Myometrial cell (primary cell): ENCODE measurements around a stretch of chr19.

DNA sequence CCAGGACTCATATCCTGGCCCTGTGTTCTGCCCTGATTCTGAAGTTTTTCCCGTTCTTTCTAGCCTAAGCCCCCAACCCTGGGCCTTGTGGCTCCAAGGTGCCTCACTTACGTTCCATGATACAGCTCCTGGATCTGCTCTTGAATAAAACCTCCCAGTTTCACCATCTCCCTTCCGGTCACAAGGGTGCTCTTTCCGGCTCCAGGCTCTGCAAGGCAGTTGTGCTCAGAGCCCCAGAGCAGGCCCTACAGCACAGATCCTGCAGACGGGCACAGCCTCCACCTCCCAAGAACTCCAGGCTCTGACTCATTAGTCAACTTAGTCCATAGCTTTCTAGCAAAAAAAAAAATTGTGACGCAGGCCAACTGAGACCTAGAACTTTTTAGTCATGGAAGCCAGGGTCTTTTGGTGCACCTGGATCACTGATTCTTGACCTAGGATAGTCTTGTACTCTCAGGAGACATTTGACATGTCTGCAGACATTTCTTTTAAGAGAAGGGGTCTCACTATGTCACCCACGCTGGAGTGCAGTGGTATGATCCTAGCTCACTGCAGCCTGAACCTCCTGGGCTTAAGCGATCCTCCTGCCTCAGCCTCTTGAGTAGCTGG lies 34.0 kb upstream of the SLC7A10 start:
- RAMPAGE, long total RNA = no peak

DNA sequence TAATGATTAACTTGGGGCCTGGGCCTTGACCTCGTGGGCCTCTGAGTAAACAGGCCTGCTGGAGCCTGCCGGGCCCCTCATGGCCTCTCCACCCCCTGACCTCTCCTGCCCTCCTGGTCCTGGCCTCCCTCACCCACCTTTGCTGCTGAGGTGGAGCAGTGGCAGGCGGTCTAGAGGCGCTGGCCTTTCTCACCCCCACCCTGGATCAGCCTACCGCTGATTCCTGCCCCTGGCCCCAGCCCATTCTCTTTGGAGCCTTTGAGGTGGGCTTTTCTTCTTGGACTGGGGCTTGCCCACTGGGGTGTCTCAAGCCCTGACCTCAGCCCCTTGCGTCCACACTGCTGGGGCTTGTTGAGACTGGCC lies 26.2 kb downstream of the CEBPA start:
- RAMPAGE, long total RNA = no peak

DNA sequence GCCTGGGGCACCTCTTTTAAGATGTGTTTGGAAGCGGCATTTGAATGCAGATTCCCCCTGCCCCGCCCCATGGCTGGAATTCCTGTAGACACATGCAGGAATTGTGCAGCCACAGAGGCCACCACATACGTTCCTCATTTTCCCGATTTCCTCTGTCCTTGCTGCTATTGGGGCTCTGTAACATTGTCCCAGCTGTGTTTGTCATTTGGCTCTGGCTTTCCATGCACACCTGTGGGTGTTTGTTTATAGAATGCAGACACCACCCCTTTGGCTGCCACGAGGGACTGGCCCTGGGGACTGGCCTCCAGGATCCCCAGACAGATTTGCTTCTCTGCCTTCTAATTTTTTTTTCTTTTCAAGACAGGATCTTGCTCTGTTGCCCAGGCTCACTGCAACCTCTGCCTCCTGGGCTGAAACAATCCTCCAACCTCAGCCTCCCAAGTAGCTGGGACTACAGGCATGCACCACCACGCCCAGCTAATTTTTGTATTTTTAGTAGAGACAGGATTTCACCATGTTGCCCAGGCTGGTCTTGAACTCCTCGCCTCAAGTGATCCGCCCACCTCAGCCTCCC lies 16.2 kb downstream of the CEBPA start:
- RAMPAGE, long total RNA = no peak

DNA sequence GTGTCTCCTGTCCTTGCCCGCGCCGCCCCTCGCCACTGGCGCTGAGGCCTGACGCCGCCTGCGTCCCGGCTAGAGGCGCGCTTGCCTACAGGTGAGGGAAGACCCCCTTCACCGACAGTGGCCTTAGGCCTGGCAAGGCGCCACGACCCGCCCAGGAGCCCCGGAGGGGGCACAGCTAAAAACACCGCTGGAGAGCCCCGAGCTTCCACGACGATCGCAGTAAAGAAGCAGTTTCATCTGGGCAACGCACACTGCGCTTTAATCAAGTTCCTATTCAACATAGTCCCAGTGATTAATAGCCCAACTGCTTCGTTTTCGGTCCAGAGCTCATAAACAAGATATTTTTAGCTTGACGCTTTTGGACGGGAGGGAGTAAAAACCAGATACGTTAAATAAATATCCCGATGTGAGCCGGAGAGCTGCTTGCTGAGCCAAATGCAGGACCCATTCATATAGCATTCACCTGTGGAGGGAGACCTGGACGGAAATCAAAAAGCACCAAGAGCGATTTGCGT lies 1.5 kb upstream of the CEBPA start:
- RAMPAGE, long total RNA = no peak

DNA sequence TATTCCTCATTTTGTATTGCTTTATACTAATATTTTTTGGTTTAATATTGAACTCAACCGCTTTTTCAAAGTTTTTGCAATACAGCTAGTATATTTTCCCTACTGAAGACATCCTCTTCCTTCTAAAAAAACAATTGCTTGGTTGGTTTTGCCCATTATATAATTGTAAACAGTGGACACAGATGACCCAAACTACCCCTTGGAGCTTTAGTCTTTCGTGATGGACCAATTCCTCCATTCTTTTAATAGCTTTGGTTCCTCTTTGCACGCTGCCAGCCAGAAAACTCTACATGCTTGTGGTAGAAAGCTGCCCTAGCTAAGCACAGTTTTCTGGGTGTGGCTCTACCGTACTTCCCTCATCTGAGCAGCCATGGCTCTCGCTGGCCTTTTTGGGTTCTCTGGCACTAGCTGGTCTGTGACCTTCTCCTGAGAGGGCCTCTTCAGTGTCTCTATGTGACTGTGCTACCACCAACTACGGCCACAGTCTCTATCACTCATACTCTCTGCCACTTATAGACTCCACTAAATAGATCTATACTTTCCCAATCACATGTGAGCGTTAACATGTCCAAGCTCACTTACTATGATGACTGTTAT lies 29.9 kb upstream of the CEBPA start:
- RAMPAGE, long total RNA = no peak

GRCh38 chr19:33374943-33375546 lies 1.5 kb downstream of the CEBPG start:
- RAMPAGE, long total RNA = no peak

DNA sequence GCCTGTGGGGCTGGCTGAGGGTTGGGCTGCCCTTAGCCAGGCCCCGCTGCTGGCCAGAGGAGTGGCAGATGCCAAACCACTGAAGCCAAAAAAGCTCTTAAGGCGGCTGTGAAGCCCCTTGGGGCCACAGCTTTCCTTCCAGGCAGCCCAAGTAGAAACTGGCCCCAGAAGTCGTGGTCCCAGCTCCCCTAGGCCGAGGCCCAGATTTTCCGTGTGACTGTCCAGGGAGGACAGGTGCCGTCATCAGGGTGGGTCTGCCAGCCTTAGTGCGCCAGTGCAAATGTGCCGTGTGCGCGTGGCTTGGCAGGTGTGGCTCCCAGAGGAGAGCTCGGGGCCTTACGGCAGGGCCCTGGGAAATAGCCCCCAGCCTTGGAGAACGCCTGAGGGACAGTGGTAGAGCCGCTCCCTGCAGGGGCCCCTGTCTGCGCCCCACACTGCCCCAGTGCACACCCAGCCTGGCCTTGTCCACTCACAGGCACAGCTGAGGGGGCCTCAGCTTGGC lies 14.9 kb downstream of the CEBPG start:
- RAMPAGE, long total RNA = no peak

DNA sequence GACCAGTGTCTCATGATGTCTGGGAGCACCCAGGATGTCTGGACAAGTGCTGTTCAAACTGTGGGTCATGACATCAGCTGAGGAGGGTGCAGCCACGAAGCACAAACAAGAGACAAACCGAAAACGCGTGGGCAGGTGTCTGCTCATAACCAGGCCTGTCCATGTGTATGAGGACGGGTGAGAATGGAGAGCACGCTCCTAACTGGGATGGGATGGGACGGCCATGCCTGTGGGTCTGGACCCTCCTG lies 32.6 kb downstream of the CEBPG start:
- RAMPAGE, long total RNA = no peak

- RAMPAGE, long total RNA = no peak
Observed at GRCh38 chr19:33414381-33414670, 40.8 kb downstream of the CEBPG start.

- RAMPAGE, long total RNA = no peak
Observed at GRCh38 chr19:33622426-33623316, 918 bp downstream of the CHST8 start.

- RAMPAGE, long total RNA = no peak
Observed at GRCh38 chr19:33821157-33821513, 24.5 kb downstream of the KCTD15 start.

- RAMPAGE, long total RNA = no peak
Observed at GRCh38 chr19:34265148-34265856, 10.9 kb downstream of the GARRE1 start.

DNA sequence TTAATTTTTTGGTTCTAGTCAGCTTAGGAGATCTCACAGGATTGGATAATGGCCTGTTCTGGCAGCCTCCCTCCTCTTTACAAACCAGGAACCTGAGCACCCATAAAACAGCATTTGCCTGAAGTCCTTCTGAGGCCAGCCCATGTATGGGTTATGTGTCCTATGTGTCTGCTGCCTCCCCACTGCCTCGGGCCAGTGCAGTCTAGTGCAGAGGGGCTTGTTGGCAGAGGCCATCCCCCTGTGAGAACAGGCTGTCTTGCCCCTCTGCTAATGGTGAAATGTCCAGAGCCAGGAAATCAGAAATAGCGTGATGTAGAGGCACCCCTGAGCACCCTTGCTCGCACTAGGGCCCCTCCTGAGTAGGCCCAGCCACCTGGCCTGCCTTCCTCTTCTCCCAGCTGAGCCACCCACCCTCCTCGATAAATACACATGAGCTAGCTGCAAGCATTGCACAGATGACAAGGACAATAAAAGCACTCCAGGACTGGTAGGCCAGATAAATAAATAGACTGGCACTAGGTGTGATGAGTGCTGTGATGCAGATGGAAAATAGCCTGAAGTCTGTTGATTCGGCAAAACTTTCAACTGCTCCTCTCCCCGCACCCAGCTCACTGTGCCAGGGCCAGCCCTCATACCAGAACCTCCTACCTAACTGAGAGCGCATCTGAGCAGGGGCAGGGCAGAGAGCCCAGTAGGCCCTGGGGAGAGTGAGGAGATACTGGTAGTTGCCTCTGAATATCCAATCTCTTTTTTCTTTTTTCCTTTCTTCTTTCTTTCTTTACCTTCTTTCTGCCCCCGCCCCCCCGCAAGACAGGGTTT lies 54.6 kb upstream of the GPI start:
- RAMPAGE, long total RNA = no peak

DNA sequence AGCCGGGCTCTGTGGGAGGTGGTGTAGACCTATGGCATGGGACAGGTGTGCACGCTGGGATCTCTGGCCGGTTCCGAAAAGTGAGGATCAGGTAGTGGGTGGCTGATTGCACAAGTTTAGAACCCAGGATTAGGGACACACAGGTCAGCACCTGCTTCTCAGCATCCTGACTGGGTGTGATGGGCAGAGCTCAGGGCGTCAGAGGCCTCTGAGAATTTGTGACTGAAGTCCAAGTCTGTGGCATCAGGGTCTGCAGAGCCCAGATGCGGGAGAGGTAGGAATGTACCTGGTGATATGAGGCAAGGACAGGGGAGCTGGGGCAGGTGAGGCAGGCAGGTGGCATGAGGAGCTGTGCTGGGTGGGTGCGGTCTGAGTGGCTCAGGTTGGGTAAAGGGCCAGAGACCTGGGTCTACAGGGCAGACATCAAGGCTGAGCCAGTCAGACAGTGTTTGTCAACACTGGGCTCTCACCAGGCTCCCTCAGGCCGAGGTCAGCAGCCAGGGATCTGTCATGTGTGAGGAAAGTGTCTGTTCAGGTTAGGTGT lies 18.5 kb downstream of the GPI start:
- RAMPAGE, long total RNA = no peak

DNA sequence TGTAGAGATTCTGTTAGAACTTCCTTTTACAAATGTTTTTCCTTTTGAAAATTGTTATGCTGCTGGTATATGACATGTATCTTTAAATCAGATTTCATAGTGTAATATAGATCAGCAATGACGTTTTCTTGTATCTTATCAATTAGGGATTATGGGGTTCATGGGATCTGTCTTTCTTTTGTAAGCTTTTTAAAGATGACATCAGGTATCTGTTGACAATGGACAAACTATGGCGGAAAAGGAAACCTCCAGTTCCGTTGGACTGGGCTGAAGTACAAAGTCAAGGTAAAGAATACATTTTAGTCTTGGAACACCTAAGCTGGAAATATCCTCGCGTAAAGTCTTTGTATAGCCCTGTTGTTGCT lies 21.9 kb downstream of the UBA2 start:
- RAMPAGE, long total RNA = no peak

DNA sequence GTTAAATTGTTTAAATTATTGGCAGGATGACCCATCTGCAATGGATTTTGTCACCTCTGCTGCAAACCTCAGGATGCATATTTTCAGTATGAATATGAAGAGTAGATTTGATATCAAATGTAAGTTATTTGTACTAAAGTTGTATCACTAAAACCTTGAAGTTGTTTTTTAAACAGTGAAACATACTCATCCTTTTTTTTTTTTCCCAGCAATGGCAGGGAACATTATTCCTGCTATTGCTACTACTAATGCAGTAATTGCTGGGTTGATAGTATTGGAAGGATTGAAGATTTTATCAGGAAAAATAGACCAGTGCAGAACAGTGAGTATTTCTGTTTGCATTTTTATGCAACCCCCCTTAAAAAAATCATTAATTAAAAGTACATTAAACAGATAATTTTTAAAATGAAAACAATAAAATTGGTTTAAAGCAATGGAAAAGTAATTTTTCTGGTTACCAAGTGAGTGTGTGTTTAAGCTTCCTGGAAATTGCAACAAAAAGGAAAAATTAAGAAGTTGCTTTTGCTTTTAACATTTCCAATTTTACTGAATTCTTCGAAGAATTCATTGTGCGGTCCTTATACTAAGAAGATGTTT lies 26.2 kb downstream of the UBA2 start:
- RAMPAGE, long total RNA = no peak

DNA sequence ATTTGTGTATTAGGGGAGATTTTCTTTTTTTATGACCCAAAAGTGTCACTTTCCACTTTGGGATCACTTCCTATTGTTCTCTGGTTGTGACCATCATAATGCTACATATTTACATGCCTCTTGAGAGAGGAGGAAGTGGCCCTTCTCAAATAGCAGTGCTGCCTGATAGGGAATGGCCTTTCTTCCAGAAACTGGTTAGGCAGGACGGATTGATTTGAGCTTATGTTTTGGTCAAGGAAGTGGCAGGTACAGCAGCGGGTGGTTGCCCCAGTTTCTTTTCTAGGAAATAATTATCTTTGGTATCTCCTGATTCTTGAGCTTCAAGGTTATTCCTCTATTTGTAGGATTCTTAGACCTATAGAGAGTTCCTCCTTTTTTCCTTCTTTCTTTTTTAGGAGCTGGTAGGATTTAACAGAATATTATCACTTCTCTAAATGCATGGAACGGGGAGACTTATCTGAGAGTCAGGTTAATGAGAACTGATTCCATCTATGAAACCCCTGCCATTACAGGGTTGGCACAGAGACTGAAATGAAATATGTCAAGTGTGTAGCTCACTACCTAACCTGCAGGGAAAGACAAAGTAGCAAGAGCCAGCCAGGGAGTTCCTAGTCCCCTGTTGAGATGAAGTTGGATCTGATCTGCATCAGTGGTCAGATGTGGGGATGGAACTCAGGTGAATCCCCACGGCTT lies 21.8 kb upstream of the WTIP start:
- RAMPAGE, long total RNA = no peak

- RAMPAGE, long total RNA = no peak
Observed at GRCh38 chr19:34468241-34468679, 13.3 kb upstream of the WTIP start.

GRCh38 chr19:34468786-34469360 lies 12.7 kb upstream of the WTIP start:
- RAMPAGE, long total RNA = no peak

DNA sequence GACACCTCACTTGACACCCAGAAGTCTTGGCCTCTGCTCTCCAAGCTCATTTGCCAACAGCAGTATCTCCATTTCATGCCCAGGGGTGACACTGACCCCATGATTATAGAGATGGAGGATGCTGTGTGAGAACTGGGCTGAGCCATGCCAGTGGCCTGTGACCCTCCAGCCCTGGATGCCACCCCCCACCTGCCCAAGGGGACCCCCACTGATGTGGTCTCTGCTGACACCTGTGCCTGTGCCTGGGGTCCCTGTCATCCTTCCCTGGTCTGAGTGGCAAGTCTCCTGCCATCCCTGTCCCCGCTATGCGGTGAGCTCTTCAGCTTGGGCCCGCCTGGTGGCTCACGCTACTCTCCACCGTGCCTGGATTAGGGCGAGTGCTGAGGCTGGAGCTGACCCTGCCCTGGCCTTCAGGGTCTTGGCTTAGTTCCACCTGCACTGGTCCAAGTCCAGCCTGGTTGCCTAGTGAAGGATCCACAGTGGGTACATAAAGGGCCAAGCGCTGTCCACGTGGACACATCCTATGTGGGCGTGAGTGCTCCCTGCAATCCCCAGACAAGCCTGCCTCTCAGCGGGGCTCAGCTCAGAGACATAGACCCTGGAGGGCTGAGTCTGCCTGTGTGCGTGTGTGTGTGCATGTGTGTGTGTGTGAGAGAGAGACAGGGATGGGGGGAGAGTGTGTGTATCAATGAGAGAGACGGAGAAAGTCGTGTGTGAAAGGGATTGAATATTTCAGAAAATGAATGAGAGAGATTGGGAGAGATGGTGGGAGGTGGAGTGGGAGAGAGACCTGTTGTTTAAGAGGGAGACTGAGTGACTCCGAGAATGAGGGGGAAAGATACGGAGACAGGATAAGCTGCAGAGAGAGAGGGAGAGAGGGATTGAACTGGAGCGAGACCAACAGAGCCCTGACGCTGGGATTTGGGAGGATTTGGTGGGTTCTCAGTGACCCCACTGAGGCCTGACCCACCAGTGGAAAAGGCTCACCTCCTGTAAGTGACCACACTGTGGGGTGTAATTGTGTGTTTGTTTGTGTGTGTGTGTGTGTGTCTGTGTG lies 22.1 kb downstream of the WTIP start:
- RAMPAGE, long total RNA = no peak